Cerebral cortex (tissue), 2 donors: Measurements from ENCODE around the gene LCT.

GRCh38 chr2:135630066-135630910 is 99.0 kb downstream of the R3HDM1 start:
- PRO-cap, 2 experiments = no peak in any of the 2 experiments

DNA sequence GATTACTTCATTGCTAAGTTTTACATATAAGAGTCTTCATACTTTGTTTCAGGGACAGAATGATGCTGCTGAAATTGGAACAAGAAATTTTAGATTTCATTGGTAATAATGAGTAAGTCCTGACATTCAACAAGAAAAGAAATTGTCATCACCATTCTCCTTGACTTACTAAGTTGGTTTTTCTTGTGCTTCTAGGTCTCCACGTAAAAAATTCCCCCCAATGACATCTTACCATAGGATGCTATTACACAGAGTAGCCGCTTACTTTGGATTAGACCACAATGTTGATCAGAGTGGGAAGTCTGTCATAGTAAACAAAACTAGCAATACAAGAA is 100.3 kb downstream of the R3HDM1 start:
- PRO-cap, 2 experiments = no peak in any of the 2 experiments

DNA sequence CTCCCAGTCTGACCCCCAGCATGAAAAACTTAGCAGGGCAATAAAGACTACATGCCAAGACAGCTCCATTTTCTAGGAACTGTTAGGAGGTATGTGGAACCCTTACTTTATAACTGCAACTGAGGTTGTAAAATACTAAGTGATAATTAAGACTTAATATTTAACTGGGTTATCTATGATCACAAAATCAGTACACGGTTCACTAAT is at the start of gene LCT:
Gene LCT (minus strand): TSS at position 84 of the 207 bp plus-strand sequence.
- PRO-cap, 2 experiments = no peak in any of the 2 experiments

DNA sequence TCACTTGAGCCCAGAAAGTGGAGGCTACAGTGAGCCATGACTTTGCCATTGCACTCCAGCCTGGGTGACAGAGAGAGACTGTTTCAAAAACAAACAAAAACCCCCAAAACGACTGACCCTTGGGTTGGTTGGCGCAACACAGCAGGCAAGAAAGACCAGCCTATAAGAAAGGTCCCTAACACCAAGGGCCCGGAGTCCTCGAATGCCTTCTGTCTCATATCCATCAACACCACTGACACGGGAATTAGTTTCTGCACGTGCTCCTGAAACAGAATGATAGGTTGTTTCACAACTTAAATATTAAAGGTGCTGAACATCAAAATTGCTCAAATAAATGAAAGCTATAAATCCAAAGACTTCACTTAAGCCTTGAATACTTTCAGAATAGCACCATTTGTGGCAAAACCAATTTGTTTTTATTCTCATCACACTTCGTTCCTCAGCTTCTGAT is 10.2 kb downstream of the MCM6 start:
- PRO-cap, 2 experiments = no peak in any of the 2 experiments

DNA sequence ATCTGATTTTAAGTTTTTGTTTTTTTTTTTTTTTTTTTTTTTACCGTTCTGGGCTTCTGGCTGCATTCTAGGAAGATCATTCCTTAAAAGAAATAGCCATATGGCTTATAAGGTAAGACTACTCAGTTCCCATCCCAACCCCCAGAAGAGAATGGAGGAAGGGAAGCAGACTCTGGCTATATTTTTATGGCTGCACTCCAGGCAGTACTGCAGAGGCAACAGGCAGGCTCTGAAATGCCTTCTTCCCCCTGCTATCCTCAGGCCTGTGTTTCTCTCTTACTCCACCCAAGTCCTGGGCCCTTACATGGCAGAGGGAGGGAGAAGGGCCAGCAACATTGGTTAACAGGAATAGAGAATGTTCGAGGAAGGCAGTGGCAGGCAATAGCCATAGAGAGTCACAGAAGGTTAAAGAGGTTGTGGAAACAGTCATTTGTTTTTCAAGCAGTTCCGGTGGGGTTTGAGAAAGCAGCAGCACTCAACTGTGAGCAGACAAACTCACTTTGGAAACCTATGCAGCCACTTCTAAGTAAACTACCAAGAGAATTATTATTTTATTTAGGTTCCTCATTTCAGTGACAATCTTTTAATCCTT is 15.0 kb upstream of the DARS1 start:
- PRO-cap, 2 experiments = no peak in any of the 2 experiments

- PRO-cap, 2 experiments = no peak in any of the 2 experiments
These were observed 5.7 kb downstream of the CXCR4 start for GRCh38 chr2:136112151-136112670.

DNA sequence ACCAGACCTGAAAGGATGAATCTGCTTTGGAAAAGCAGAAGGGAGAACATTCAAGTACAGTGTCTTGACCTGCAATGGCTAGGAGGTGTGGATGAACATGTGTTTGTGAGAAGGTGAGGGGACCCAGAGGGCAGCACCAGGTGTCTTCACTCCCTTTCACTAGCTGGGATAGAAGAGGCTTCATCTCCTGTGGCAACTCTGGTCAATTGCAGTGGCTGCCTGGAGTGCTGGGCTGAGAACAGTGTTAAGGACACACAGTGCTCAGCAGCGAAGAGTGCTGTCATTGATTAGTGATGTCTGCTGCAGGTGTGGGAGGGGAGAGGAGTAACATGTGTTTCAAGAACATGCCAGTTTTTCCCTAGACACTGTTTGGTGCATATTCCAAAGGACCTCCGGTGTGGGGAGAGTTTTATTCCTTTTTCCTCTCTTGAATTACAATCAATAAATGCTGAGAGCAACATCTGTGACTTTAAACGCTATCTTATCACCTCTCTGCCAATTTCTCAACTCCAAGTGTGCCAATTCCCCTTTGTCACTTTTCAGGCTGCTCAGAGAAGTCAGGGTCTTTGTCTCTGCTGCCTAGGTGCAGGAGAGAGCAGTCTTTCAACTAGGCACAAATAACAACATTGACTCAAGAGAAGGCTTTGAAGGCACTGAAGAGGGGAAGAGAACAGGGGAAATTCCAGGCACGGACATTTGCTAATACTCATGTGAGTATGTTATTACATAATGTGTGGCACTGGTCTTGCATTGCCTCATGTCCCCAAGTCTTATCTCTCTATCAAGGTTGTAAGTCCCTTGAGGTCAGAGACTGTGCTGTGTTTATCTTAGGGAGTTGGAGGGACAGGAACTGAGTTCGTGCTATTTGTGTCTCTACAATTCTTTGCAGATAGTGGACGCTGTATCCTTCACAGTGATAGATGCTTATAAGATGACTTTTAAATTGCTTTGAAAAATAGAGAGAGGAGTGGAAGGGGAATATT is 96.1 kb upstream of the CXCR4 start:
- PRO-cap, 2 experiments = no peak in any of the 2 experiments

- PRO-cap, 2 experiments = no peak in any of the 2 experiments
These were observed 163.4 kb upstream of the CXCR4 start for GRCh38 chr2:136280984-136282081.

DNA sequence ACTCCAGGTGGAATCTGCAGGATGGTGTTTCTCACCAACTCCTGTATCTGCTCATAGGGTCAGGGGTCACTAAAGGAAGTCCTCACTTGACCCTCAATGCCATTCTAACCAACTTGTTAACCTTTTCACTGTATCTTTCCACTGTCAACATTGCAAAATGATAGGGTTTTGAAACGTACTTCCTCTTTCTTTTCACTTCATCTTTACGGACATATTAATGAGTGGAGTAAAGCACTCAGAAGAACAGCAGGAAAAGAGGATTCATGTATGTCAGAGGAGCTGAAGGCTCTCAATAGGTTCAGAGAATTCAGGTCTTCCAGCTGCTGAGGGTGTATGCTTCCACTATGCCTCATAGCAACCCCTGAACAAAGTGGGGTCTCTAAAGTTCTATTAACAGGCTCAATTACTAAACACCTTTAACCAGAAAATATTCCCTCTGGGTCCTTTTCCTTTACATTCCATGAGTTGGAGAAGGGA is 207.2 kb upstream of the CXCR4 start:
- PRO-cap, 2 experiments = no peak in any of the 2 experiments

DNA sequence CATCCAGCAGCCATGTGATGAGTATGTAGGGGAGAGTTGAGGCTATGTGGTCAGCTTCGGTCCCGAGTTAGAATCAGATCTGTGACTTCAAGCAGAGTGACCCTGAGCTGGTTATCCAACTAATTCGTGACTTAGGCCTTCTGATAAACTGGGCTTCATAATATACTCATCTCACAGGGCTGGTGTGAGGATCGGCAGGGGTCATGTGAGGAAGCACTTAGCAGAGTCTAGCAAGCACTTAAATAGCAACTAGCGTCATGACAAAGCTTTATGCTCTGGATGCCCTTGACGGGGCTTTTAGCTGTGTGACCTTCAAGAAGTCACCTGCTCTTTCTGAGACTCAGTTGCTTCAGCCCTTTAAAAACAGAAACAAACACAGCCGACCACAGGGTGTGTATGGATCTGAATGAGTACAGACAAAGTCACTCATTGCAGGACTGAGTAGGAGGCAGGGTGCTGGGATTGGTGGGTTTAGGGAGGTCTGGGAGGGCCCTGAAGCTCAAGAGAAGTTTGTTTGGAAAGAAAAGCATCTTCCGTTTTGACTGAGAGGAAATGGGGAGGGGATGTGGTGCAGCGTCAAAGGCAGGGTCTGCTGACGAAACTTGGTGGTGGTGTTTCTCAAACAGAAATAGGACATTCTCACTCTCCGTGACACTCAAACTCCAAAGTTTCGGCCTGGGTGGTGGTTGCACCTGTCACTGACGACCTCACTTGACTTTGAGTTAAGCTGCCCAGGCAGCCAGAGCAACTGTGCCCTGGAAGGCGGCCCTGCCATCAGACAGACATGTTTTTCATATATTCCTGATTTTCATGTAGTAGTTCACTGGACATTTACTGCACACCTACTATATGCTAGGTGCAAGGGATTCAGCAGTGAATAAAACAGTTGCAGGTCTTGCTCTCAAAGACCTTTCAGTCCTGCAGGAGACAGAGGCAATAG is 264.2 kb upstream of the CXCR4 start:
- PRO-cap, 2 experiments = no peak in any of the 2 experiments

DNA sequence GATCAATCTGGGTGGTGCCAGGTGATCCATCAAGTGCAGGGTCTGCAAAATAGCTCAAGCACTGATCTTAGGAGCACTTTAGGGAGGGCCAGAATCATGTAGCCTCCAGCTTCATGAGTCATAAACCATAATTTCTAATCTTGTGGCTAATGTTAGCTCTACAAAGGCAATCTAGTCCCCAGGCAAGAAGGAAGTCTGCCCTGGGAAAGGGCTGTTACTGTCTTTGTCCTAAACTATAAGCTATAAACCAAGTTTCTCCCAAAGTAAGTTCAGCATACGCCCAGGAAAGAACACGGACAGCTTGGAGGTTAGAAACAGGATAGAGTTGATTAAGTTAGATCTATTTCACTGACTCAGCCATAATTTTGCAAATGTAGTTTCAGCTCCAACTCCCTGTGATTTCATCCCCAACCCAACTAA is 227.0 kb upstream of the SPOPL start:
- PRO-cap, 2 experiments = no peak in any of the 2 experiments

GRCh38 chr2:138440772-138441366 is 60.7 kb upstream of the SPOPL start:
- PRO-cap, 2 experiments = no peak in any of the 2 experiments

- PRO-cap, 2 experiments = no peak in any of the 2 experiments
These were observed 985 bp upstream of the SPOPL start for GRCh38 chr2:138500537-138501033.

- PRO-cap, 2 experiments = no peak in any of the 2 experiments
These were observed 58.0 kb downstream of the KYNU start for GRCh38 chr2:142935432-142935936.

DNA sequence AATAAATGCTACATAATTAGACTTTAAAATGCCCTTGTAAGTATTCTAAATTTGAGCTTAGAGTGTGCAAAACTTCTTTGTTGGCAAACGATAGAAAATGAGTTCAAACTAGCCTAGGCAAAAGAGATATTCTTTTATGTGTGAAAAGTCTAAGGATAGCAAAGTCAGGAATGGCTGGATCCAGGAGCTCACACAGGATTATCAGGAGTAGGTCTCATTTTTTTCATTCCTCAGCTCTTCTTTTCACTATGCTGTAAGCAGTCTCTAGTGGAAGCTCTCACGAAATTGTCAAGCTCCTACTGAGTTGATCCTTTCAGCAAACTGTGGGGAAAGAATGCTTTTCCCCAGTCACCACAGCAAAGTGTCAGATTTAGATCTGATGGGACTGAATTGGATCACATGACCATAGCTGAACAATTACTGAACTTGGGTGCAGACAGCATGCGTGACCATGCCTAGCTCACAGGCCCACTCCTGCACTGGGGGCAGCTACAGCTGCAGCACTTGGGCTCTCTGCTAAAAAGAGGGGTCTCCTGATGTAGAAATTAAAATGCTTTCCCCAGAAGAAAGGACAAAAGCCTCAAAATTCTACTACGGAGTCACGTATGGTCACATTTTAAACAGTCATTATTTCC is 3.1 kb downstream of the ARHGAP15 start:
- PRO-cap, 2 experiments = no peak in any of the 2 experiments

- PRO-cap, 2 experiments = no peak in any of the 2 experiments
These were observed 132.7 kb downstream of the ARHGAP15 start for GRCh38 chr2:143261737-143262424.

DNA sequence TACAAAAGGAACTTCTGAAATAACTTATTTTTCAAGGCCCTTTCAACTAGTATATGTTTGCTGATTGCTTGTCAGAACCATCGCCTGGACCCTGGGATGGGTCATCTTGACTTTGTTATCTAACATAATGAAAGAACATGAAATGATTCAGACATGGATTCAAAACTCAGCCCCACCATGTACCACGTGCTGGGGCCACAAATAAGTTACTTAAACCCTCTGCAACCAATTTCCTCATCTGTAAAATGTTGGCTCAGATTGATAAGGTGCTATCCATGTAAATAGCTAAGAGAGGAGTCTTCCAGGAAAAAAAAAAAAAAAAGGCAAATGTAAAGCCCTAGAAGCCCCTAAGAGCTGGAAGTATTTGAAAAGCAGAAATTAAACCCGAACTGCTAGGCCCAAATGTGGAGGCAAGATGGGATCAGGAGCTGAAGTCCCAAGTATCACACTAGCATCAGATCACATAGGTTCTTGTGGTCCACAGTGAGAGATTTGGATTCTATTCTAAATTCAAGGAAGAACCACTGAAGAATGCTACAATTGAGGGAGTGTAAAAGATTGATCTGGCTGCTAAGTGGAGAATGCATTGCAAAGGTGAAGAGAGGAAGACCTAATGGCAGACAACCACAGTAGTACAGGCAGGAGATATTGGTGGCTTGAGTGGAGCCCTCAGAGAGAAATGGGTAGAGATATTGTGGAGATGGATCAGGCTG is 574.6 kb downstream of the ARHGAP15 start:
- PRO-cap, 2 experiments = no peak in any of the 2 experiments

DNA sequence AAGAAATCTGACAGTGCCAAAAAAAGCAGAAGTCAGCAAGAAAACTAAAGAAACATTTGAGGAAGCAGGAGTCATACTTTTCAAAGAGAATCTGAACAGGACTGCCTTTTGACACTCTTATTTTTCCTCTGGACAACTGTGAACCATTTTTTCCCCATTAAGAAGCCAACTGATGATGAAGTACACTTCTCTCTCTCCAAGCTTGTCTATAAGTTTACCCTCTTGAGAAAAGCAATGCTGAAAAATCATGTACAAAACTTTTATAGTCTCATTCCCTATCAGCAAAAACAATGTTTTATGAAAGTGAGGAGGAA is 188.5 kb downstream of the GTDC1 start:
- PRO-cap, 2 experiments = peak in 1 of 2 experiments; most common plus-strand start position 160 of the sequence (in 1)

- PRO-cap, 2 experiments = no peak in any of the 2 experiments
These were observed 64.5 kb downstream of the GTDC1 start for GRCh38 chr2:144267804-144268234.

GRCh38 chr2:144435732-144436381 is 84.1 kb downstream of the ZEB2 start:
- PRO-cap, 2 experiments = no peak in any of the 2 experiments